Mesenteric fat pad (tissue), 1 donor: Measurements from ENCODE around the gene CNNM3.

GRCh38 chr2:96486690-96487117 lies 18.5 kb downstream of the NEURL3 start:
- PRO-cap = no peak

DNA sequence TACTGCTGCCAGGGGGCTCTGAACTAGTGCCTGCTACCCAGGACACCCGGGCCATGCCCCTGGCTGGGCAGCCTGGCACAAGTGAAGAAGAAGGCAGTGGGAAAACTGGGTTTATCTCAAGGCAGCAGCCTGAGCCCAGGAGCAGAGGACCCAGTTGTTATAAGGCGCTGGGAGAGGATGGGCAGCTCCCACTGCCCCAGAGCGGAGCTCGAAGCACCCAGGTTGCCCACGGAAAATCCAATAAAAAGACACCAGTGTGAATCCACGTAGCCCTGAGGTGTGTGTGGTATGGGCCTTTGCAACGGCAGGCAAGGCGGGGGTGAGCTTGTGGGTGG lies 15.8 kb downstream of the ARID5A start:
- PRO-cap = no peak

- PRO-cap = no peak
Measured at GRCh38 chr2:96552836-96553418, 16.4 kb downstream of the ARID5A start.

- PRO-cap = no peak
Measured at GRCh38 chr2:96594617-96595785, 43.1 kb downstream of the KANSL3 start.

- PRO-cap = no peak
Measured at GRCh38 chr2:96608477-96609244, 29.5 kb downstream of the KANSL3 start.

- PRO-cap = no peak
Measured at GRCh38 chr2:96766522-96766777, 5.7 kb downstream of the CNNM4 start.

- PRO-cap = no peak
Measured at GRCh38 chr2:96792655-96793222, 23.3 kb upstream of the CNNM3 start.

GRCh38 chr2:96801152-96802278 lies 14.6 kb upstream of the CNNM3 start:
- PRO-cap = no peak

GRCh38 chr2:96806368-96807453 lies 9.4 kb upstream of the CNNM3 start:
- PRO-cap = no peak

DNA sequence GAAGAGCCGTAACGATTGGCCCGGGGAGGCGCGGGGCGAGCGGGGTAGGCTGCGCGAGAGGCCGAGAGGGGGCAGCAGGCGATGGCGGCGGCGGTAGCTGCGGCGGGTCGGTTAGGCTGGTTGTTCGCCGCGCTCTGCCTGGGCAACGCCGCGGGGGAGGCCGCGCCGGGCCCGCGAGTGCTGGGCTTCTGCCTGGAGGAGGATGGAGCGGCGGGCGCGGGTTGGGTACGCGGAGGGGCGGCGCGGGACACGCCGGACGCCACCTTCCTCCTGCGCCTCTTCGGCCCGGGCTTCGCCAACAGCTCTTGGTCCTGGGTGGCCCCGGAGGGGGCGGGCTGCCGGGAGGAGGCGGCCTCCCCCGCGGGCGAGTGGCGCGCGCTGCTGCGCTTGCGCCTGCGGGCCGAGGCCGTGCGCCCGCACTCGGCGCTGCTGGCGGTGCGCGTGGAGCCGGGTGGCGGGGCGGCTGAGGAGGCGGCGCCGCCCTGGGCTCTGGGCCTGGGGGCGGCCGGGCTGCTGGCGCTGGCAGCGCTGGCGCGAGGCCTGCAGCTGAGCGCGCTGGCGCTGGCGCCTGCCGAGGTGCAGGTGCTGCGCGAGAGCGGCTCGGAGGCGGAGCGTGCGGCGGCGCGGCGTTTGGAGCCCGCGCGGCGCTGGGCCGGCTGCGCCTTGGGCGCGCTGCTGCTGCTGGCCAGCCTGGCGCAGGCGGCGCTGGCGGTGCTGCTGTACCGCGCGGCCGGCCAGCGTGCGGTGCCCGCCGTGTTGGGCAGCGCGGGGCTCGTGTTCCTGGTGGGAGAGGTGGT lies at the start of gene CNNM3:
Gene CNNM3, plus strand, starts transcription at position 72 of the 797 bp plus-strand sequence.
- PRO-cap = bidirectional peak, plus-strand start at position 56 of the sequence, minus-strand start outside the sequence

DNA sequence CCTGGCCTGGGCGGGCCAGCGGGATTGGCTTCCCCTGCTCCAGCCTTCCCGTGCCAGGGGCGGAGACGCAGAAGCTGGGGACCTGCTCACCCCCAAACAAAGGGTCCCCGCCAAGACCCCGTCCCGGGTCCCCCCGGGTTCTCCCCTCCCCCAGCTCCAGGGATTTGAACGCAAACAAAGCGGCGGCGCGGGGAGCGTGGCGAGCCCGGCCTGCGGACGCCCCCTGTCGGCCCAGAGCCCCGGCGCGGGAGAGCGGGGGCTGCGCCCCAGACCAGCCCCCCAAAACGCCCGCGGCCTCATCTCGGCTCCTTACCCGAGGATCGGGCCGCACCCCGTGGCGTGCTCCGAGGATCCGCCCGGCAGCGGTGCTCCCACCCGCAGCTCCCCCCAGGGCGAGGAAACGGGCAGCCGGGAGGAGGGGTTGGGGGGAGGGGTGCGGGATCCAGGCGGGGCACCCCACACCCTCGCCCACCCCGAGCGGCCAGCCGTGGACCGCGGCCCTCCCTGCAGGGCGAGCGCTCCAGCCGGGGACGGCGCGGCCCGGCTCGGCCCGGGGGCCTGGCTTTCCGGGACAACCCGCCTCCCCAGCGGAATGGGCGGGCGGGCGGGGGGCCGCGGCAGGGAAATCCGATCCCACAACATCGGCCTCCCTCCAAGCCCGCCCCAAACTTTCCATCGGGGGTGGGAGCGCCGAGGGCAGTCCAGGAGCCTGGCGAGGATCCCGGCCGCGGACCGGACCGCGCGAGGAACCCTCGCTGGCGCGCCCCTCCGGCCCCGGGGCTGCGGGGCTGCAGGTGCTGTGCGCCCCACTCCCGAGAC lies 797 bp downstream of the SEMA4C start:
- PRO-cap = bidirectional peak, plus-strand start at position 484 of the sequence, minus-strand start at position 494 of the sequence; bidirectional peak, plus-strand start at position 719 of the sequence, minus-strand start at position 532 of the sequence

GRCh38 chr2:96954192-96955015 lies 32.0 kb downstream of the FAM178B start:
- PRO-cap = no peak

- PRO-cap = no peak
Measured at GRCh38 chr2:96970370-96970929, 15.9 kb downstream of the FAM178B start.

- PRO-cap = no peak
Measured at GRCh38 chr2:97048394-97049103, 46.1 kb downstream of the FAHD2B start.

- PRO-cap = no peak
Measured at GRCh38 chr2:97202027-97202744, 89.2 kb downstream of the ANKRD36 start.

DNA sequence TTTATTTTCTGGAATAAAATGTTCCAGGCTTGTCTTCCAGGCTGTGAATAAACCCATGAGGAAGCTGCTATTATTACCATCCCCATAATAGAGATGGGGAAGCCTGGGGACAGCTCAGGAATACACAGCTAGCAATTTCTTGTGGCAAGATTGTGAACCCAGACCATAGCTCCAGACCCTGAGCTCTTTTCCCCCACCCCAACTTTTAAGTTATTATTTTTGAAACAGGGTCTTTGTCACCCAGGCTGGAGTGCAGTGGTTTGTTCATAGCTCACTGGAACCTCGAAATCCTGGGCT lies 6.0 kb downstream of the COX5B start:
- PRO-cap = no peak

GRCh38 chr2:97657672-97658753 lies 5.8 kb downstream of the ACTR1B start:
- PRO-cap = no peak

- PRO-cap = no peak
Measured at GRCh38 chr2:97707468-97707892, 5.9 kb upstream of the ZAP70 start.

GRCh38 chr2:97811078-97811762 lies 97.8 kb downstream of the ZAP70 start:
- PRO-cap = no peak

DNA sequence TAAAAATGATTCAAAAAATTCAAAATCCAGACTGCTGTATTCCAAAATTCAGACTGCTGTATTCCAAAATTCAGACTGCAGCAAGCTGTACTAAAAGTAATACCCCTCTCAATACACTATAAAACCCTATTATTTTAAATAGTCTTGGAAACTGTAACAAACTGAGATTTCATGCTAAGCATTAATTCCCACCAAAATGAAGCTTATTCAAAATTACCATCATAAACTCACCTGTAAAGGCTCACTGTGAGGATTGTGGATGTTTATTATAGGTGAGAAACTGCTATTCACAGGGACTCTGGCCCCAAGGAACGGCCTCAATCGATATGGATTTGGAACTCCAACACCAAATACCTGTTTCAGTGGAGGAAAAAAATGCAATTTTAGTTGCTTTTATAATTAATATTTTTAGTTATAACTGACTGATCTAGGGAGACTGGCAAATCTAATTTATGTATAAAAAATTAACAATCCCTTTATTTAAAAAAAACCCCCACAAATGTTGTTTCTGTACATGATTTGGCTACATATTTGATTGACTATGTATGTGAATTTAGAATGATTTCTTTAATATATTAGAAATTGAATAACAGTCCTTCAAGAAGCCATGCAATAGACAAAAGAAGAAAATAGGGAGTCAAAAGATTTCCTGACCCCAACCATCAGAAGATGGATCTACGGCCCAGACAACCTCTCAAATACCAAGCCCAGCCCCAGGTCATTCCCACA lies 128.4 kb downstream of the ZAP70 start:
- PRO-cap = no peak